Temporal lobe (tissue), 2 donors: ENCODE results near the gene CTTN.

DNA sequence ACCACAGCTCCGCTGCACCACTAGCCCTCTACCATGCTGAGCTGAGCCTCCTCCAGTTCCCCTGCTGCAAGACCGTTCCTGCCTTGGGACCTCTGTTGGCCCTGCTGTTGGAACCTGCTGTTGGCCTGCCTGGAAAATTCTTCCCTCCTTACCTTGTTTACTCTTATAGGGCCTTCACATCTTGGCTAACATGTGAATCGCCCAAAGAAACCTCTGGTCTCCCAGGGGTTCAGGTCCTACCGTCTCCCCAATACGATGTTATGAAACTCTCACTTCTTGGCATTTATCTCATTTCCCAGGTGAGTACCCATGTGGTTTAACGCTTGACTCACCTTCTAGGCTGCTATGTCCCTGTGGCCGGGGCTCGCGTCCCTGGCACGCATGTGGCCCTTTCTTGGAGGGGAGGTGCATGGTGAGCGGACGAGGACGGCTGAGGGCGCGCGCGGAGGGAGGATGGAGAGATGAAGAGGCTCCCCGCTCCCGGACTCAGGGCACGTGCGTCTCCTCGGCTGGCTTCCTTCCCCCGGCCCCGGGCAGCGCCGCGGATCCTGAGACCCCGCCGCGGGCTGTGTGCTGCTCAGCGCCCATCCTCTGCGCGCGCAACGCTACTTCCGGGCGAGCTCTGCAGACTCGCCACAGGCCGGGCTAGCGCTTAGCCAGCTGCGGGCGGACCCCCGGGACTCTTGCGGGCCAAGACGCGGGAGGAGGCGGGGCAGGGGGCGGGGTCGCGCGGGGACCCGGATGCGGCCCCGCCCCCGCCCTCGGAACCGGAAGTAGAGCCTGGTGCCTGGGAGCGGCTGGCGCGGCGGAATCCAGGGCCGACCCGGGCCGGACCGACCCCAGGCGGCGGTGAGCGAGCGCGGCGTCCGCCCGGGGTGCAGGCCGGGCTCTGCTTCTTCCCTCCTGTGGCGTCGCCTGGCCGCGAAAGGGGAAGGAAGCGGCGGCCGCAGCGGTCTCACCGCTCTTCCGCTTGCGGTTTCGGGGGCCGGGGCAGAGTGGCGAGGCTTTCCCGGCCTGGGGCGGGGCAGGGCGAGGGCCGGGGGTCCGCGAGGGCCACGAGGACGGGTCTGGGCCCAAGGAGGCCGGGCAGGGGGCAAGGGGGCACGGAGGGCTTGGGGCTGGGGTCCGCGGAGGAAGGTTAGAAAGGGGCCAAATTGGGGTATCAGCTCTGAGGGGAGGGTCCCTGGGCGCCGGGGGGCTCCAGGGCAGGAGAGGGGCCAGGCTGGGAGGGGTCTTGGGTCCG, at the start of gene CTTN:
Gene CTTN, plus strand, starts transcription at position 764 of the 1,243 bp plus-strand sequence.
- RAMPAGE, long total RNA = start-site peak on the plus strand centred at position 792 of the sequence, 59 bp wide, 385 and 325 reads in 2 replicates

GRCh38 chr11:70471153-70471941, 73.0 kb downstream of the CTTN start:
- RAMPAGE, long total RNA = no peak

DNA sequence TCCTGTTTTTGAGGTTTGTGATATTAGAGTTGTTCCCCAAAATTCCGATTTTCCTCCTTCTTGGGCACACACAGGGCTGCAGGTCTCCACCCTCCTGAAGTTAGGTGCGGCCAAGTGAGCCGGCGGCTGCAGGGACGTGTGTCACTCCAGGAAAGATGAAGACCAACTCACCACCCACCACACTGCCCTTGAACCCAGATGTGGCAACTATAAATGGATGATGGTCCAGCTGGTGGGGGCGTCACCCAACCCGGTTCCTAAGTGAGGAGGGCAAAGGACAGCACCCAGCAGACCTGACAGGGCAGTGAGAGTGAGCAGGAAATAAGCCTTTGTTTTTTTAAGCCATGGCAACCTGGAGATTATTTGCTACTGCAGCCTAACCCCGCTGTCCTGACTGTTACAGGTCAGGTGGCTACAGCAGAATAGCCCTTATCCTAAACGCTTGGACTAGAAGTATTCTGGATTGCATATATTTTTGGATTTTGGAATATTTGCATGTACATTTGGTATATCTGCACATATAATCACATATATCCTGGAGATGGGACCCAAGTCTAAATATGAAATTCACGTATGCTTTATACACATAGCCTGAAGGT, 228.9 kb downstream of the CTTN start:
- RAMPAGE, long total RNA = no peak

DNA sequence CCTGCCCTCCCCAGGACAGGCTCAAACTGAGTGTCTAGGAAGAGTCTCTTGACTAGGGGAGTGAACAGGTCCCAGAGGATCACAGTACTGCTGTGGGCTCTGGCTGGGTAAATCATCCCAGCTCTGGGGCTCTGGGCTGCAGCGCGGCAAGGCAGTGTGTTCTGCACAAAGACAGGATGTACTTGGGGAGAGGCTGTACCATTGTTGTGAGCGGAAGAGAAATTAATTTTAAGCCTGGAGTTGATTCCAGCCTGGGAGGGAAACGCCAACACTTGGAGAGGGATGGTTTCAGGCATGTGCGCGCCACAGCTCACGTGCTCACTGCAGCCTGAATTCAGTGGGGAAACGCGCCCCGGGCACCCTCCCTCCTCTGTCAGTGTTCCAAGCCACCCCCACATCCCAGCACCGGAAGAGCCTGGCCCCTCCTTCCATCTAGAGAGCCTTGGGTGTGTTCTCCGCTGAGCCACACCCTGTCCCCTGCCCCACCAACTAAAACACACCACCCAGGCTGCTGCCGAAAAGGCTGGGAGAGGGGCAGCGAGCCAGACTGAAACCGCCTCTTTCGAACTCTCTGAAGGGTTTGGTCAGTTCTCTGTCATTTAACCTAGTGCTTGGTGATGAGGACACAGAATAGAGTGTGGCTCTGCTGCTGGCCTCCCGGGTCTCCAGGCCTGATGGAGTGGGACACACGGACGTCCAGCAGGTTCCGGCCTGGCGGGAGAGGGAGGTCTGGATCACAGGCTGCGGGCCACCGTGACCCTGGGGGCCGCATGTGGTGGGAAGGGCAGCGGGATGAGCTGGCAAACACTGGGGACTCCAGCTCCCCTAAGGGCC, 230.7 kb downstream of the CTTN start:
- RAMPAGE, long total RNA = no peak

DNA sequence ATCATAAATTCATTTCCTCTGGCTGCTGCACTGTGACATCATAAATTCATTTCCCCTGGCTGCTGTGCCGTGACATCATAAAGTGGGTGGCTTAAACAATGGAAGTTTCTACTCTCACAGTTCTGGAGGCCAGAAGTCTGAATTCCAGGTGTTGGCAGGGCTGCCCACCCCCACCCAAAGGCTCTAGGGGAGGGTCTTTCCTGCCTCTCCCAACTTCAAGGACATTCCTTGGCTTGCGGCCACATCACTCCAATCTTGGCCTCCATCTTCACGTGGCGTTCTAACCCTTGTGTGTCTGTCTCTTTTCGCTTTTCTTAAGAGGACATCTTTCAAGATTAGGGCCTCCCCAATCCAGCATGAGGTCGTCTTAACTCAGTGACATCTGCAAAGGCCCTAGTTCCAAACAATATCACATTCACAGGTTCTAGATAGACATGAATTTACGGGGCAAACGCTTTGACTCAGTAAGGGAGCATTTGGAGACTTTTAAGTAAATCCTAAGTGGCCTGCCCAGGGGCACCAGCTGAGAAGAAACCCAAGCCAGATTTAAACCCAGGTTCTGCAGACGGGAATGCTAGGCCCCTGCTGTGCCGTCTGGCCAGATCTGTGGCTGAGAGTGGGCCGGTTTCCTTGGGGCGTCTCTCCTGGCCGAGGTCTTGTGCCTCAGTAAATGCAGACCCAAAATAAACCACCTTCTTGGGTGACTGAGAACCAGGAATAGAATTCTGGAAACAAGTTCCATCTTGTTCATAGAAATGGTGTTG, 300.6 kb downstream of the SHANK2 start:
- RAMPAGE, long total RNA = no peak

DNA sequence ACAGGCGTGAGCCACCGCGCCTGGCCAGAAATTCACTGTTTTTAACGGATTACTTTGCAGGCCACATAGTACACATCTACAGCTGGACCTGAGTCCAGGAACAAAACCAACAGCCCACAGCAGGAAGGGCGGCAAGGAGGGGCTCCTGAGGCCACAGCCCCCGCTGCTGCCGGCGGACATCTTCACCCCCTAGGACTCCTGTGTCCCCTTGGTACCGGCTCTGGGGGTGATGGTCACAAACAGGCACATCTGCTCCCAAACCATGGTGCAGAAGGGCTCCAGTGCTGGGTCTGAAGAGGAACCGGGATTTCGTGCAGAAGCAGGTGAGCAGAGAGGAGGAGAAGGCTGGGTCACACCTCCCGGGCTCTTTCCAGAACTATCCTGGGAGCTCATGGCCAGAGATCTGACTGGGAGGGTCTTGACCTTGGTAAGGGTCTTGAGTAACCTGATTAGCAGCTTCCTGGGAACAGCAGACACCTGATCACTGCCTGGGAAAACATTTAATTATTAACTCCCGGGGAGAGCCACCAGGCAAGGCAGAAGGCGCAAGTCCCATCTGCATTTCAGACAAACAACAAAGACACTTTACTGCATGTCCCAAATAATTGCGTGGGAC, 99.9 kb downstream of the SHANK2 start:
- RAMPAGE, long total RNA = no peak

DNA sequence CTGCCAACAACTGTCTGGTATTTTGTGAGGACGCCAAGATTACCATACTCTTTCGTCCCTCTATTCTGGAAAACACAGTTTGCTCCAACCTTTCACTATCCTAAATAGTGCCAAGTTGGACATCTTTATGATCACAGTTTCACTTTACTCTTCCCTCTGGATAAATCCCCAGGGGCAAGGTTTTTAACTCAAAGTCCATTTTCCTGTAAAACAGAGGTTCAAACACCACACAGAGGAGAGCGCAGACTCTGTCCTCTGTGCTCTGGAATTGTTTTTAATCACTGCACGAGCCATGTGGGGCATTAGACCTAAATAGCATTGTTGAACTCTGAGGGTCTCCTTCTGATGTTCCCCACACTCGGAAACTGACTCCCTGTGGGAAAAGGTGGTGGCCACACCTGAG, 39.1 kb downstream of the SHANK2 start:
- RAMPAGE, long total RNA = no peak

DNA sequence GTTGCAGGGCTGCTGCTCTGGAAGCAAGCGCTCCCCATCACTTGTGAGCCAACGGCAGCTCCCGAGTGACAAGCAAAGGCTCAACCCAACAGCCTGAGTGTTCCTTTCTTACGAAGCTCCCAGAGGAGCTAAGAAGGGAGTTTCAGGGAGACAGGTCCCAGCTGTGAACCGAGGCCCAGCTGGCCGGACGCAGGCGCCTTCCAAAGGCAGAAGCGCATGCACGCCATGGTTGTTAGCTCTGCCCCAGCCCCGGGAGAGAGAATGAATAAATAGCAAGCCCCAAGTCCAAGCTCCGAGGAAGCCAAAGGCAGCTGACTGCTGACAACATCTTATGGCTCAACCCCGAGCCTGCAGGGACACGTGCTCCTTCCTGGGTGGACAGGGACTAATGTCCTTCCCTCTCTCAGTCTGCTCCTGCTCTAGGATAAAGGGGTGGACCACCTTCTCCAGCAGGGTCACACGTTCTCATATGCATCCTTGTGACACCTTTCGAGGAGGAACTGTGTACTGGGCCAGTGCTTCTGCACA, 30.0 kb downstream of the SHANK2 start:
- RAMPAGE, long total RNA = no peak

- RAMPAGE, long total RNA = no peak
Observed at GRCh38 chr11:71292412-71292807, 40.0 kb upstream of the SHANK2 start.

DNA sequence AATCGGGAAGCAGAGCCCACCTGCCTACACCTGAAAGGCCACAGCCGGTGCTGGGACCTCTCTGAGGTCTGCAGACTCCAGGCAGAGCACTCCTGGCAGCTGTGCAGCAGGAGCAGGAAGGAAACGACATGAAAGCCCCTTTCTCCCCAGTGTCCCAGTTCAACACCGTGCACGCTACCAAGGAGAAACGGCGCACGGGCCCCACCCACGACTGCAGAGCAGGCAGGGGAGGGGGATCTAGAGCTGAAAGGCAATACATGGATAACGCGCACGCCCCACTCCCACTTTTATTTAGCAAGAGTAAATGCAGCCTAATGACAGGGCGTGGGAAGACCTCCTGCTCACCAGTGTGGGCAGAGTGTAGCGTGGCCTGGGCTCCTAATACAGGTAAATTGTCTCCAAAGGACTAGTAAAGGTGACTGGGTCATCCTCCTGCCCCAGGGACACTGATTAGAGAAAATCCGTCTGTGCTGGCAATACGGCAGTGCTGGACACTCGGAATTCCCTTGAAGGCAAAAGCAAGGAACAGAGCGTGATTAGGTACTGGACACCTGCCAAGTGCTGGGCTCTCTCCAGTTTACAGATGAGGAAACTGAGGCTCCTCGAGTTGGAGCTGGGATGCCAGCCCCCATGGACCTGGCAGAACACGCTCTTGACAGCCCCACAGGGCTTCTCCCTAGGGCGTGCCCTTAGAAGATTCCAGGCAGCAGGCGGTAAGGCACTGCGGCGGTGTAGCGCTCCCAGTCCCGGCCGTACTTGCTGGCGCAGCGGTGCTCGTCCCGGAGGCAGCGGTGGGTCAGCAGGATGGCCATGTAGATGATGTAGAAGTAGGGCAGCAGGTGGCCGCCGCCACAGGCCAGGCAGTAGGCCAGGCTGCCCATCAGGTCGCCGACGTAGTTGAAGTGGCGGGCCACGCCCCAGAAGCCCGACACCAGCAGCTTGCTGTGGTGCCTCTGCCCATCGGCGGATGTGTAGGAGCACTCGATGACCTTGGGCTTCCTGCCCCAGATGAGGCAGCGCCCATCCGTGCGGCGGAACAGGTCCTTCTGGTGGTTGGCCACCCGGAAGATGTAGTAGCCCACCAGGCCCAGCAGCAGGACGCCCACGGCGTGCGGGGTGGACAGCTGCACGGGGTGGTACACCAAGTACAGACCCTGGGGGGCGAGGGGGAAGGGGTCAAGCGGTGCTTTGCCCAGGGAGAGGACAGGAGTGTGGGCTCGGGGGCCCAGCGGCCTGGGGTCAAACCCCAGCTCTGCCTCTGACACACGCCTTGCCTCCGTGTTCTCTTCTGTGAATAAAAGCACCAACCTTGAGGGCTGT, 13.0 kb downstream of the DHCR7 start:
- RAMPAGE, long total RNA = no peak

GRCh38 chr11:71454628-71455070, 1.6 kb downstream of the NADSYN1 start:
- RAMPAGE, long total RNA = no peak

GRCh38 chr11:71499403-71499949, 27.6 kb upstream of the KRTAP5-7 start:
- RAMPAGE, long total RNA = no peak

DNA sequence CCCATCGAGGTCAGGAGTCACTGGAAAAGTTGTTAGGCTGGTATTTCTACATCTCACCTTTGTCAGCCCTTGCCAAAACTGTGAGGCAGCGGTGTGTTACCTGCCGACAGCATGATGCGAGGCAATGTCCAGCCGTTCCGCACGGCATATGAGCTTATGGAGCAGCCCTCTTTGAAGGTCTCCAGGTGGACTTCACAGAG, 6.8 kb upstream of the KRTAP5-11 start:
- RAMPAGE, long total RNA = no peak

- RAMPAGE, long total RNA = no peak
Observed at GRCh38 chr11:71626330-71626697, 43.6 kb upstream of the KRTAP5-11 start.

DNA sequence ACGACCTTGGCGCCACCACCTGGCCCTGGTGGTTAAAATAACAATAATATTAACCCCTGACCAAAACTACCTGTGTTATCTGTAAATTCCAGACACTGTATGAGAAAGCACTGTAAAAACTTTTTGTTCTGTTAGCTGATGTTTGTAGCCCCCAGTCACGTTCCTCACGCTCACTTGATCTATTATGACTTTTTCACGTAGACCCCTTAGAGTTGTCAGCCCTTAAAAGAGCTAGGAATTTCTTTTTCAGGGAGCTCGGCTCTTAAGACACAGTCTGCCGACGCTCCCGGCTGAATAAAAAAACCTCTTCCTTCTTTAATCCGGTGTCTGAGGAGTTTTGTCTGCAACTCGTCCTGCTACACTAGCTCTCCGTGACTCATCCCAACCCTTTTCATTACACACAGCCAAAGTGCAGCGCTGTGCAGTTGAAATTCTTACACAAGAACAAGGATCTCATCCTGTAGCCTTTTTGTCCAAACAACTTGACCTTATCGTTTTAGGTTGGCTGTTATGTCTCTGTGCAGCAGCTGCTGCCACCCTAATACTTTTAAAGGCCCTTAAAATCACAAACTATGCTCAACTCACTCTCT, 83.8 kb upstream of the DEFB108B start:
- RAMPAGE, long total RNA = no peak

- RAMPAGE, long total RNA = no peak
Observed at GRCh38 chr11:72100128-72100875, 2.8 kb downstream of the LAMTOR1 start.

GRCh38 chr11:72589566-72590168, 84.6 kb downstream of the PDE2A start:
- RAMPAGE, long total RNA = no peak

DNA sequence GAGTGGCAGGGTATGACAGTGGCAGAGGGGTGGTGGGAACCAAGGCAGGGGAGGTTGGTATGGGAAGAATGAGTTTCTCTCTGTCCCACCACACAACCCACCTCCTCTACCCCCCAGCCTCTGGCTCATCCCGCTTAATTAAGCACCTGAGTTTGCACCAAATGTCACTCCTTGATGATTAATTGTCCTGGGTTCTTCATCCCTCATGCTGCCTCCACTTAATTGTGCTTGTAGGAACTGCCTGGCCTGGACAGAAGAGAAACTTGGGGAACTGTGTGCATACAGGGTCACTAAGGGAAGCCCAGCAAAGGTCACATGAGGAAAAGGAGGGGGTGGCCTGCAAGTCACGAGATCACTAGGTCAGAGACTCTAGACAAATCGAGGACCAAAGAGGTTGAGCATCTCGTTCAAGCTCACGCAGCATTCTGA, 75.8 kb downstream of the PDE2A start:
- RAMPAGE, long total RNA = no peak

- RAMPAGE, long total RNA = no peak
Observed at GRCh38 chr11:72677874-72678817, 3.9 kb upstream of the PDE2A start.

- RAMPAGE, long total RNA = no peak
Observed at GRCh38 chr11:72694805-72695156, 20.6 kb upstream of the PDE2A start.